Zone of skin (tissue), 1 donor: ENCODE measurements around the genes KRT3, SPRYD3 and ENSG00000283536.

GRCh38 chr12:52674854-52675556 lies 5.2 kb downstream of the KRT1 start:
- RRBS, result 87% methylated on average over 20 of the region's 29 CpGs

- RRBS, result no CpG with 5 or more reads among the region's 4 CpGs
Observed at GRCh38 chr12:52678431-52678964, 1.7 kb downstream of the KRT1 start.

GRCh38 chr12:52795976-52796342 lies at the start of gene KRT3:
TSS of gene KRT3 (minus strand) at chr12:52796117.
- RRBS, result no CpG with 5 or more reads among the region's 5 CpGs

- RRBS, result no CpG with 5 or more reads among the region's 11 CpGs
Observed at GRCh38 chr12:52867593-52868198, 18.9 kb upstream of the KRT78 start.

DNA sequence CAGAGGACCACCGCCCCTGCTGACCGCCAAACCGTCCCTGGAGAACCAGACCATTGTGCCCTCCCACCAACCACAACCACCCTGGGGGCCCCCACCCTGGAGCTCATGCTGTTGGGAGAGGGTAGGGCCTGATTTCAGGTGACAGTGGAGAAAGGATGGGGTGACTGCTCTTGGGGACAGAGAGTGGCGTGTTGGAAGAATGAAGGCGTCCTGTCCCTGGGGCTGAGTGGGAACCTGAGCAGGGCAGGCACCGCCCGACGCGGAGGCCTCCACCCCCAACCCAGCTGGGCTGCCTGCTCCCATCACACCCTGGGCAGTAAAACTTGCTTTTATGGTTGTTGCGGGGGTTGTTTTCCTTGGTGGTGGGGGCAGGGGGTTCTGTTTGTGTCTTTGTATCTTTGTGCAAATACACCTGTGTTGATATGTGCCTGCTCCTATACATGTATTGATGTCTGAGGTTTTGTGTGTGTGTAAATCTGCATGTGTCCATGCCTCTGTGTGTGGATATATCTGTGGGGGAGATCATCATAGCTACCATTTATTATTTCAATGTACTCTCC lies 24.2 kb upstream of the KRT78 start:
- RRBS, result no CpG with 5 or more reads among the region's 10 CpGs

DNA sequence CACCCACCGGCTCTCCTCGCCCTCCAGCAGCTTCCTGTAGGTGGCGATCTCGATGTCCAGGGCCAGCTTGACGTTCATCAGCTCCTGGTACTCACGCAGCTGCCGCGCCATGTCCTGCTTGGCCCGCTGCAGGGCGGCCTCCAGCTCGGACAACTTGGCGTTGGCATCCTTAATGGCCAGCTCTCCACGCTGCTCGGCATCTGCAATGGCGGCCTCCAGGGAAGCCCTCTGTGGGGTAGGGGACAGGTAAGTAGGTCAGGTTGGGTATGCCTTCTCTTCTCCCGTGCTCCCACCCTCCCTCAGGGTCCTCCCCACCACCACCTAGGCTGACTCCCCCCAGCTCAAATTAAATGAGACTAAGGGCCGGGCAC lies 6.2 kb downstream of the KRT8 start:
- RRBS, result no CpG with 5 or more reads among the region's 17 CpGs

DNA sequence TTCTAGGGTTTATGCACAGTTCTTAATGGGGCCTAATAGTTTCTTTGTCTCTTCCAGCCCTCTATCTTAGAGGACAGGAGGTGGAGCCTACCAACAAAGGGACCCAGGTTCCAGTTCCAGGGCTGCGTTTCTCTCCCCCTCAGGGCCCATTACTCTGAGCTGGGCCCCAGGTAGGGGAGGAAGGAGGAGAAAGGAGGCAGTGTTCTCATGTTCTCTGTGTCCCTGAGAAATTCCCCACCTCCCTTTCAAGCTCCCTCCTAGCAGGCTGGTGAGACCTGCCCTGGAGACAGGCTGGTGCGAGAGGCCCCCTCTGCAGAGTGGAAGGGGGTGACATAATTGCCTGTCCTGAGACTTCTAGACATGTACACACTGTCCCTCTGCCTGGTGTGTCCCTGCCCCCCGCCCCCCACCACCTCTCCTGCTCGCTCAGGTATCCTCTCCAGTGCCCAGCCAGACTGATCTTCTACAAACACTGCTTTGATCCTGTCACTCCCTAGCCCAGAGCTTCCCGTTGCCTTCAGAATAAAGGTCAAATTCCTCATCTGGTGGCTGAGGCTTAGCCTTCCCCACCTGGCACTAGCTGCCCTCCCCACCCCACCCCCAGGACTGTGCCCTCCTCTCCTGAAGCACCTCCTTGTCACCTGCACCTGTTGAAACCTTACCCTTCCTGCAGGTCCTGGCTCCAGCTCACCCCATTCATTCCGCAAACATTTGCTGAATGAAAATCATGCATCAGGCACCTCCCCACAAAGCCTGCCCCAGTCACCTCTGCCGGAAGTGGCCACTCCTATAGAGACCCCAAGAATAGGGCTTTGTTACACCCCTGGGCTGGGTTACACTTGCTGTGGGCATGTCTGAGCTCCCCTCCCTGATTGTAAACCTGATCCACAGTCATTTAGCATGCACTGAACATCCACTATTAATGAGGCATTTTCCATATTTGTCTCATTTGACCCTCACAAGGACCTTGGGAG lies 21.2 kb upstream of the KRT8 start:
- RRBS, result no CpG with 5 or more reads among the region's 7 CpGs

- RRBS, result no CpG with 5 or more reads among the region's 4 CpGs
Observed at GRCh38 chr12:52942436-52942751, 6.5 kb upstream of the KRT18 start.

DNA sequence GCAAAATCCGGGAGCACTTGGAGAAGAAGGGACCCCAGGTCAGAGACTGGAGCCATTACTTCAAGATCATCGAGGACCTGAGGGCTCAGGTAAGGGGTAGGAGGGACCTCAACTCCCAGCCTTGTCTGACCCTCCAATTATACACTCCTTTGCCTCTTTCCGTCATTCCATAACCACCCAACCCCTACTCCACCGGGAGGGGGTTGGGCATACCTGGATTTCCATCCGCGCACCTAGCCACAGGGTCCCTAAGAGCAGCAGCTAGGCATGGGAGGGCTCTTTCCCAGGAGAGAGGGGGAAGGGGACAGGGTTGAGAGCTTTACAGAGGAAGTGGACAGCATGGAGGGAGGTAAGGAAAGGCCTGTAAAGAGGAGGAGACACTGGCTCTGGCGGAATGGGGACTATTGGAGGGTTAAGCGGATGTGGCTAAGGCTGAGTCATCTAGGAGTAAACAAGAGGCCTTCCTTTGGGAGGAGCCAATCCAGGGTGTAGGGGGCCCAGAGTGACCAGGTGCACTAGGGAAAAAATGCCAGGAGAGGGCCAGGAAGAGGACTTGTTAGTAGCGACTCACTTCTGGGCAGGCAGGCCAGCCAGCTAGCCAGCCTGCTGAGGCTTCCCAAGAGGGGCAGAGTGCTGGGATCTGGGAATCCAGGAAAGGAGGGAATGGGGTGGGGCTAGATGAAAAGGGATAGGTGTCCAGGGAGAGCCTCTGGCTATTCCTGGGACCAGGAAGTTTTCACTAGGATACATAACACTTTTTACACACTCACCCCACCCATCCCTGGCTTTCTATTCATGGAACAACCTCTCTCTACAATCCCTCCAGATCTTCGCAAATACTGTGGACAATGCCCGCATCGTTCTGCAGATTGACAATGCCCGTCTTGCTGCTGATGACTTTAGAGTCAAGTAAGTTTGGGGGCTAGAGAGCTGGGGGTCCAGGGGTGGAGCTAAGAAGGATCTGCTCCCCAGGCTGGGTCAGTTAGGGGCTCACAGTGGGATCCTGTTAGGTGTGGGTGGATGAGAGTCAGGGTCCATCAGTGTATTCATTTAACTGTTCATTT lies 916 bp downstream of the KRT18 start:
- RRBS, result no CpG with 5 or more reads among the region's 13 CpGs

GRCh38 chr12:53027207-53028355 lies 21.3 kb downstream of the EIF4B start:
- RRBS, result no CpG with 5 or more reads among the region's 38 CpGs

DNA sequence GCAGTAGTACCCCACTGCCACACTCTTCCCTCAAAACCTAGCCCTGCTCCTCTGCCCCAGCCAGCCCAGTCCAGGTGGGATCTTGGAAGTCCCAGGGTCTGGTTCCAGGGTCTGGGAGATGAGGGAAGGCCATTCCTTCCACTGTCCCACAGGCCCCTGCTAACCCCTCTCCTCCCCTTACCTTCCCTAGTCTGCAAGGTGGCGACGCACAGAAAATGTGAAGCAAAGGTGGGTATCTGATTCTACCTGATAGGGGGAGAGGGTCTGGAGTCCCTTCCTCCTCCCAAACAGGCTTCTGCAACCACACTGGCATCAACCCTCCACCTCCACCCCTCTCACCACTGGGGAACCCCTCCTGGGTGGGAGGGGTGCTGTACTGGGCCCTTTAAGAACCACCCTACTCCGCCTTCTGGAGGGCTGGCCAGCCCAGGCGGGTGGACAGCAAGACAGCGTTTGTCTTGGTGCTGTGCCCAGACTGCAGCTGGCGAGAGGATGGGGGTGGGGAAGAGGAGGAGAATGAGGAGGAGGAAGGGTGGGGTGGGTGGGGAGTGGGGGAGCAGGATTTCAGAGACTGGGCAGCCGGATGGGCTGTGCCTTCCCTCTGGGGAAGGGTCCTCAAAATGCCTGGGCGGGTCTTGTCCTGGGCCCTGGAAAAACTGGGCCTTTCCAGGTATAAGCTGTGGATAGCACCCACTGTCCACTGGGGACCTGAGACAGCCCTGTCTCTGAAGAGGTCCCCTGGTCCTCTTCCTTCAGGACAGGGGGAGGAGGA lies 2.6 kb downstream of the TNS2 start:
- RRBS, result no CpG with 5 or more reads among the region's 8 CpGs

GRCh38 chr12:53064760-53065611 lies 14.2 kb downstream of the SPRYD3 start:
- RRBS, result no CpG with 5 or more reads among the region's 10 CpGs

GRCh38 chr12:53079262-53080230 lies at the start of gene SPRYD3:
TSS of gene SPRYD3 (minus strand) at chr12:53079390.
- RRBS, result 1% methylated on average over 31 of the region's 66 CpGs

DNA sequence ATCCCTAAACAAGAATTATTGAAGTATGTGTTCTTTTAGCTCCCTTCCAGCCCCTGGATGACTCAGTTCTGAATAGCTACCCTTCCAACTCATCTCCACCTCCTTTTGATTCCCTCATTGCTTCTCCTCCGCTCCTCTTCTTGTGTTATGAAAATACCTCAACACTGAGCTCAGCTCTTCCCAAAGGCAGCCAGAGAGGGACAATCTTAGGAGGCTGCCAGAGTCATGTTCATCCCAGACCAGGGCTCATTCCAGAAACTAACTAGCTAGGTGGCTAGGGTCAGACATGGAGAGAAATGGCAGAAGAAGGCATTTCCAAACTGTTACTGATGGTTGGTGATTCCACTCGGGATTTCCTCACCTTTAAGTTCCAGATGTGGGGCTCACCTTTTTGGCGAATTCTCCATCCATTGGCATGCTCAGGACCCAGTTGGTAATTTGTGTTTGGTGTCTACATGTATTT lies 1.6 kb upstream of the SPRYD3 start:
- RRBS, result no CpG with 5 or more reads among the region's 3 CpGs

DNA sequence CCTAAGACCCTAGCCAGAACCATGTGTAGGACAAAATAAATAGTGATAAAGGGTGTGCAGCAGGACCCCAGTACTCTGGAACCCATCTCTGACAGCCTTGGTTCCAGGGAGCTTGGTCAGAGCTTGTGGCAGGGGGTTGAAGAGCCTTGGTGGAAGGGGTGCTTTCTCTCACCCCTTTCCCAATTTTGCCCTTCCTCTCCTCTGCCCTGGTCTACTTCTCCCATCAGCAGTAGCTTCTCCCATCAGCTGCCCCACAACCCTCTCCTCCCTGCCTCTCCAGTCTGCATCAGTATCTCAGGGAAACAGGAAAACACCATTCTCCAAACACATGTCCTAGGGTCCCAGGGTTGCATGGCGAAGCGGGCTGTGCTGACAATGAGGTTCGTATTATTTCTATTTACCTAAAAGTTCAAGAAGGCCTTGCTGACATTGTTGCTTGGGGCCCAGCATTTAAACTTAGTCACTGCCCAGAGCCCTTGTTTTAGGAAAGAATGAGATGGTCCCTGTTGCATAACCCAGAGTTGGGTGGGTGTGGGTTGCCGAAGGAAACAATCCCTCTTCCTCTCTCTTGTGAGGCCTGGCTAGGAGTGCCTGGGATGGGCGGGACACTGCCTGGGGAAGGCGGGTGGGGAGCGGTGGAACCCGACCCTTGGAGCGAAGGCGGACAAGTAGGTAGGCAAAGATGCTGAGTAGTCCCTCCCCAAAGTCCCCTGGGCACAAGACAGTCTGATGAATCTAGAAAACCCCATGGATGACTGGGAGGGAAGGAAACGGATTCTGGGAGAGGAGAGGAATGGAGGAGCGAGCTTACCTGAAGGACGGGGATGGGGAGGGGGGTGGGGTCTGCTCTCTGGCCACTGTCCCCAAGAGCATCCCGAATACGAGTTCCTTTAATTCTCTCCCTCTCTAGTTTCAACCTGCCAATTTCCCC lies 1.2 kb upstream of the IGFBP6 start:
- RRBS, result no CpG with 5 or more reads among the region's 15 CpGs

- RRBS, result 2% methylated on average over 9 of the region's 37 CpGs
Observed at GRCh38 chr12:53097823-53098449, 469 bp downstream of the IGFBP6 start.

- RRBS, result no CpG with 5 or more reads among the region's 7 CpGs
Observed at GRCh38 chr12:53191109-53191504, 10.4 kb upstream of the CSAD start.

GRCh38 chr12:53197312-53198152 lies 9.5 kb downstream of the ITGB7 start:
- RRBS, result 47% methylated on average over 12 of the region's 53 CpGs

GRCh38 chr12:53241761-53242037 lies at the start of gene ENSG00000283536:
TSS of gene ENSG00000283536 (plus strand) at chr12:53241900.
- RRBS, result no CpG with 5 or more reads among the region's 3 CpGs

DNA sequence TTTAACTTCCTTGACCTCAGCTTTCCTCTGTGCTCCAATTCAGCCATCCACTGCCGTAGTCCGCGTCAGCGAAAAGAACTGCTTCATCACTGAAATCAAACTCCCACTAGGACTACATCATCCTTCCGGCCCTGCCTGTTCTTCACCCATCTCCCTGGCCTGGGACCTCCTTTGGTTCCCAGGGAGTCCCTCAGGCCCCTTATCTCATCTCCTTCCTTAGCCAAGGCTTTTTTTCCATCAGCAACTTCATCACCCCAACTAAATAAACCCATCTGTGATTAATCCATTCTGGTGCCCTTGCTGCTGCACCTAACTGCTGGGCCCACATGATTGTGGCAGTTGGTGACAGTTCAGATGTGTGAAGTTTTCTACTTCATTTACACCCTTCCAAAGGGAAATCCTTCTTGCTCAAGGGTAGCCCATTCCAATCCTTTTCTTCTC lies 810 bp downstream of the MYG1 start:
- RRBS, result no CpG with 5 or more reads among the region's 5 CpGs